SK-N-MC (cell line): ENCODE data around the genes VASH2 and RRP15.

DNA sequence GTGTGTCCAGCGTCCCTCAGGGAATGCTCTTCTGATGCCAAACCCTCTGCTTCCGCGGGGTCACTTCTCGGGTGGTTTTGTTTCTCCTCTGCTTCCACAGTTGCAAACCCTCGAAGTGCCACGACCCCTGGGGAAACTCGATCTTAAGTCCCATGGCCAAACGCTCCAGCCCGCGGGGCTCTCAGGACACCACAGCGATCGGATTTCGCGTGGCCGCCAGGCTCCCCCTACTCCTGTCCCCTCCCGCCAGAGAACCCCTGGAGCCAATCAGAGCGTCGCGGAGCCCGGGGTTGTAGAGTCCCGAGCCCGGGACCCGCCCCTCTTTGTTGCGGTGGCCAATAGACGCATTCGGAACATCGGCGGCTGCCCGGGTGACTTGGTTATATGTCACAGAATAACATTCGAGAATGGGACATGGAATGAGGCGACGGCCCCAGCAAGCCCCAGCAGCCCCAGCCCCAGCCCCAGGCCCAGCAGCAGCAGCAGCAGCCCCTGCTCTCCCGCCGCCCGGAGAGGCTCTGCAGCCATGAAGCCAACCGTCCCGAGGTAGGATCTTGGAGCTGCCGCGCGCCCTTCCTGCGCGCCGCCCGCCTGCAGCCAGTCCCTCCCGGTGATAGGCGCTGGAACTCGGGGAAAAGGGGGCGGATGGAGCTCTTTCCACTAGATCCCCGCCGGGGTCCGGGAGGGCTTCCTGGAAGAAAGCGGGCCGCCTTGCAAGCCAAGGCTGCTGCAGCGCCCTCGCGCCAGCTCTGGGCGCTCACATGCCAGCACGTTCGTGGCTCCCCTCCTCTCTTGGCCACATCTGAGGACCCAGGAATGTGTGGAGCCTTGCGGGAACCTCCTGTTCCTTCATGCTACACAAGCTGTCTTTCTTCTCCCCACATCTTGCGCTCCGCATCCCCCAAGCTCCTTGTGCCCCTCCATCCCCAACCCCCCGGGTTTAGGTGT is at the start of gene VASH2:
VASH2 (plus strand) TSS at position 347 of the 948 bp plus-strand sequence.
- RRBS = under 1% methylated on average over 24 of the region's 63 CpGs

GRCh38 chr1:213725095-213725728 is 262.6 kb upstream of the PROX1 start:
- RRBS = no CpG with 5 or more reads among the region's 12 CpGs

DNA sequence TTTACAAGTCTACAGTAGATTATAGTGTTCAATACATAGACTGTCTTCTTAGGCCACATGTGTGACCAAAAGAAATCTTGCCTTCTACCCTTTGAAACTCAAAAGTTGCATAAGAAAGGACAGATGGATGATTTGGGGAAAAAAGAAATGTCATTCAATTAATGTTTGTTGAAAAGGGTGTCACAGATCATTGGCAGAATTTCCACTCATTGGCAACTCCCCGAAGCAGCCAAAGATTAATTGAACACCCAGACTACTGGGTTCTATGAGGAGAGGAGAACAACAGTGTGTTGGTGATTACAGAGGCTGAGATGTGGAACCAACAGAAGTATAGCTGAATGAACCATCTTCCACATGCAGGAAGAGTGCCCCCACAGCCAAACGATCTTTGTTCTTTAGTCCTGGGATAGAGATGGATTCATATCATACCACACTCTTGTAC is 12.0 kb upstream of the PROX1 start:
- RRBS = no CpG with 5 or more reads among the region's 2 CpGs

- RRBS = no CpG with 5 or more reads among the region's 4 CpGs
Measured at GRCh38 chr1:214044593-214045281, 57.0 kb downstream of the PROX1 start.

DNA sequence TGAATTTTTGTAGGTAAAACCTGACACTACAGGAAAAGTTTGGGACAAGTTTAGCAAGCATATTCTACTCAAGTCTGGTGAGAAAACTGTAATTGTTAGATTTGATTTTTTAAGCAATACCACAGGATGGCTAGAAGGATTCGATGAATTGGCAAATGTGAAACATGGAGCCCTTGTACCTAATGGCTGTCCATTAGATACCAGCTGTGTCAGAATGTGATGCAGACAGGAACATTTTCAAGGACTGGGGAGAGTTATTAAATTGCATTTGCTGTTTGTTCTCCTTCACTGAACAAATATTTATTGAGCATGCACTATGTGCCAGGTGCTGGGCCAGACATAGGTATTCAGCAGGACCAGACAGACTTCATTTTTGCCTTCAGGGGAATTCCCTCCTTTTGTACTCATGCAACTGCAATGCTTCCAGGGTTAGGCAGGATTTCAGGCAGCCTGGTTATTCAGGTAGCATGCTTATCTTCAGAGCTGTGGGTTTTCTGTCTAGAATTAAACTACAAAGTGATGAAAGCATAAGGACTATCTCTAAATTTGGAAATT is 64.3 kb upstream of the SMYD2 start:
- RRBS = no CpG with 5 or more reads among the region's 1 CpG

GRCh38 chr1:214278730-214279254 is 2.2 kb upstream of the SMYD2 start:
- RRBS = no CpG with 5 or more reads among the region's 3 CpGs

- RRBS = no CpG with 5 or more reads among the region's 1 CpG
Measured at GRCh38 chr1:214411519-214411875, 130.5 kb downstream of the SMYD2 start.

DNA sequence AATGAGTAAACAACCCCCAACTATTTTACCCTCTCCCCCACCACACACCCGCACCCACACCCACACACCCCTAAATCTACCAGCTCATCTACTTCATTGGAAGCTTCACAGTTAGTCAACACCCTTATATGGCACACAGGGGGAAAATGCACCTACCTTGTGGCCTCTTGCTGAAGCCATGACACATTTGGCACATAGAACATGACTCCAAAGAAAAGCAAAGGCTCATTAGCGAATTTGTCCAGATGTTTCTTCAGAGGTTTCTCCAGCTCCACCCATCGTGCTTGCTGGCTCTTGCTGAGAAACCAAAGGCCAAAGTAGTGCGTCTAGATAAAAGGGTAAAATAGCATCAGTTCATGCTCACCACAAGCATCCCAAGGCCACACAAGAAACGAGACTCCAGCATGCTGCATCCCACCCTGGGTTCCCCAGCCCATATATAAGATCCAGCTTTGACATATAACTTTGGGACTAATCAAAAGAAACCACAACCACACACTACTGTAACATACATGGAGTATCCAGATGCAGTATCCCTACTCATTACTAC is 99.7 kb downstream of the PTPN14 start:
- RRBS = no CpG with 5 or more reads among the region's 5 CpGs

- RRBS = no CpG with 5 or more reads among the region's 6 CpGs
Measured at GRCh38 chr1:214934174-214934721, 148.3 kb upstream of the KCNK2 start.

DNA sequence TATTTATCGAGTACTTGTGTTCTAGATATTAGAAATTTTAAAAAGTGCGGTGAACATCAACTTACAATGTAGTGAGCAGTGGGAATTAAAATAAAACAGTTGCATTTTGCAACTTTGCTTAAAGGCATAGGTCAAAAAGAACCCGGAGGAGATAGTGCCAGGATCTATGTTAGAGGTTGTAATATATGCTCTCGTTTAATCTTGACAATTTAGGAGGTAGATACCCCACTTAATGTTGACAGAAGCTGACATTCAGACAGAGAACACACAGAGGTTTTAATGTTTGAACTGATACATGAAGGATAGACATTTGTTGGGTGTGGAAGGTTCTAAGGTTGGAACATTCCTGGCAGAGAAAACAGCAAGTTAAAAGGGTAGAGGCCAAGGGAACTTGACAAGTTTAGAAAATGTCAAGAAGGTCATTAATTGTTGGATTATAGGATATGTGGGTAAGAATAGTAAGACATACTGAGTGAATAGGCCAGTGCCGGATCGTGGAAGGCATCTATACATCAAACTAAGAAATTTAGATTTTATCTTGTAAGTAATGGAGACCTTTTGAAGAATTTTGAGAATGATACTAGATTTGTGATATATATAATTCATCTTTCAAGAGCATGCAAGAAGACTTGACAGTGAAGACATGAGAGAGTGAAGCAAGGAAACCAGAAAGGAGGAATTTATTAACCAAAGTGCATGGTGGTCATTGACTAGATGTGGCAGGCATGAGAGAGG is 42.0 kb downstream of the KCTD3 start:
- RRBS = no CpG with 5 or more reads among the region's 6 CpGs

- RRBS = no CpG with 5 or more reads among the region's 4 CpGs
Measured at GRCh38 chr1:215639356-215639933, 72.3 kb downstream of the KCTD3 start.

DNA sequence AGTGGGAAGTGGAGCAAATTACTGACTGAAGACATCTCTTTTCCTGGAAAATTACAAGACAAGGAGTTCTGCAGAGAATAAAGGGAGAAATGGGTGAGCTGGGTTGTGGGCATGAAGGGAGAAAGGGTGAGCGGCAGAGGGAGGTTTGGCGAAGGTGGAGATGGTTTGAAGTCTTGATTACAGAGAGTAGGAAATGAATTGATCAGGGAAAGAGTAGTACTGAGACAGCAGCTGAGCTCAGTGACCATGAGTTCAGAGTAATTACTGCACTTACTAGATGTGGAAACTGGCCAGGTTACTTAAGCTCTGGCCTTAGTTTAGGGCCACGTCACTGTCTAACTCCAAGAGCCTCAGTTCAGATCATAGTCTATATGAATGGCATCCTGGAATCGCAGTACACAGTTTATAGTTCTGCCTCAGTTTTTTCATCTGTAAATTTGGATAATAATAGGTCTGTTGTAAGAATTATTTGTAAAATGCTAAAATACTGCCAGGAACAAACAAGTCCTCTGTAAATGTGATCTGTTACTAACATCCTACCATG is 78.0 kb downstream of the KCTD3 start:
- RRBS = no CpG with 5 or more reads among the region's 4 CpGs

- RRBS = no CpG with 5 or more reads among the region's 13 CpGs
Measured at GRCh38 chr1:216815379-216816255, 92.4 kb upstream of the ESRRG start.

DNA sequence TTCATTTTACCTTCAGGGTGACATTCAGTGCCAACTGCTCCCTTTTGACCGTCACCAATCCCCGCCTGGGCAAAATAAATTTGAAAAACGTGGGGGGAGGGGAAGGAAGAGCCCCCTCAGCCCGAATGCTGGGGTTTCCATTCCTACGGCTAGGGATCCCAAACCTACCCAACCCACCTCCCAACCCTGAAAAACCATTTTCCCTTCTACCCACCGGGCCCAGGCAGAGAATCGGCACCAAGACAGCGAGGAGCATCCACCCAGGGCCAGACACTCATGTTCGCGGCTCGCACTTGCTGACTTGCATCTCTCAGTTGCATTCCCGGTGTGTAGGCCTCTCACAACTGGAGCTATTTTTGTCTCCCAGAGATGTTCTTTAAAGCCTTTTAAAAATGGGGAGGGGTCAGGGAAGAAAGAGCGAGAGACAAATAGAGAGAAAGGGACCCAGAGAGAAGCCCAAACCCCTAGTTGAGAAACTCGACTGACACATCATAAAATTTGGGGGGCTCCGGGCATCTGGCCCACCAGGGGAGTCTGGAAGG is 367.1 kb upstream of the ESRRG start:
- RRBS = 35% methylated on average over 4 of the region's 15 CpGs

DNA sequence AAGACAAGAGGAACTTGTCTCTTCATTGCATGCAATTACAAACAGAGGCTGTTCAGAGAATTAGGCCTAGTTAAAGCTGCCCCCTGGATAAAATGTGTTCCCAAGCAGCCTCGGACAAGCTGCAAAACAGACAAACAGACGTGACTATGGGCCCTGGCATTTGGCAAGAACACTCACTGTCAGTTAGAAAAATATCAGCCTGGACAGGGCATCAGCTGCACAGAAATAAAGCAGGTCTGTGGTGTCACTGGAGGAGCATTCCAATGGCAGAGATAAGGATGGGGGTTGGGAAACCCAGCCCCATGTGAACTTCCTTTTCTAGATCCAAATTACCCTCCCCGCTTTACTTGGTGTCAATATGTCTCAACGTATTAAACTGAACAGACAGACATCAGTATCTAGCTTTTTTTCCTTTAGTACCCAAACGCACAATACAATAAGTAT is 177.1 kb downstream of the GPATCH2 start:
- RRBS = no CpG with 5 or more reads among the region's 5 CpGs

GRCh38 chr1:218284416-218285806 is at the start of gene RRP15:
TSS of gene RRP15 (plus strand) at chr1:218285293.
- RRBS = 77% methylated on average over 7 of the region's 72 CpGs

GRCh38 chr1:218302088-218302759 is 17.1 kb downstream of the RRP15 start:
- RRBS = no CpG with 5 or more reads among the region's 6 CpGs

DNA sequence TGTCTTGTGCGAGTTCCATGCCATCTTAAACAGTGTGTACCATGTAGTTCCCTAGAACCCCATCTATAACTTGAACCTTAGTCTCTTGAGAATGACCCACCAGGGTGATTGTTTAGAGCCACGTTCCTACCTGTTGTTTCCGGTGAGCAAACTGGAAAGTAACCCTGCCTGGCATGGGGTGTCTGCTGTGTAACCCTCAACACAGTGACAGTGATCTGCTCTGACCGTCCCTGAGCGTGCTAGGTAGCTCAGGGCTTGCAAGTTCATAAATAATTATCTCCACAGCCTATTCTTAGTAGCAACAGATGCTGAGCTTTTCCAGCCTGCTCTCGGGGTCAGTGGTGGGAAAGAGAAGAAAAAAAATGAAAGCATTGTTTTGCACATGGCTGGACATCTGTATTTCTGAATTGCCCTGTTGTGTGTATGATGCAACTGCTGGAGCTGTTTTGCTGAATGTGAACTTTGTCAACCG is 26.7 kb downstream of the TGFB2 start:
- RRBS = no CpG with 5 or more reads among the region's 7 CpGs

GRCh38 chr1:218494500-218494988 is 149.4 kb downstream of the TGFB2 start:
- RRBS = no CpG with 5 or more reads among the region's 7 CpGs

DNA sequence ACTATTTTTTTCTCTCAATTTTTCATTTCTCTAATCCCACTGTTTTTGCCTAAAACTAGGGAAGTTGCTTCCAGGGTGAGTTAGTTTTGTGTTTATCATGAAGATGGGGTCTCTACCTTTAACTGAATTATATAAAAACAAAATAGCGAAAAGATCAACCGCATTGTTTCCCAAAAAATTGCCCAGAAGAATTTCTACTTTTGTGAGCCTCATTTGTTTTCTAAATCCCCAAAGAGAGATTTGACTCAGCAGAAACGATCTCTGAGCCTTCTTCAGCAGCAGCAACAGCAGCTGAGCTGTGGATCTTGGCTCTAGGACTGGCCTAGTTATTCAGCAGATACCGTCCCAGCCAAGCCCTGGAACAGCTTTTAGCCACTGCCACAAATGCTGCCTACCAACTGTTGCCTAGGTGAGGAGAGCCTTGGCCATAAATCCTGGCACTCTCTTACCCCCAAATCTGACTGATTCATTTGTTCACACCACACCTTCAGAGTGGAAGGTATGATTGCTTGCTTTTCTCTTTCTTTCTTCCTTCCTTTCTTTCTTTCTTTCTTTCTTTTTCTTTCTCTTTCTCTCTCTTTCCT is 320.0 kb downstream of the TGFB2 start:
- RRBS = no CpG with 5 or more reads among the region's 4 CpGs